Aortic smooth muscle cell (primary cell): ENCODE data around the gene NKX2-2.

DNA sequence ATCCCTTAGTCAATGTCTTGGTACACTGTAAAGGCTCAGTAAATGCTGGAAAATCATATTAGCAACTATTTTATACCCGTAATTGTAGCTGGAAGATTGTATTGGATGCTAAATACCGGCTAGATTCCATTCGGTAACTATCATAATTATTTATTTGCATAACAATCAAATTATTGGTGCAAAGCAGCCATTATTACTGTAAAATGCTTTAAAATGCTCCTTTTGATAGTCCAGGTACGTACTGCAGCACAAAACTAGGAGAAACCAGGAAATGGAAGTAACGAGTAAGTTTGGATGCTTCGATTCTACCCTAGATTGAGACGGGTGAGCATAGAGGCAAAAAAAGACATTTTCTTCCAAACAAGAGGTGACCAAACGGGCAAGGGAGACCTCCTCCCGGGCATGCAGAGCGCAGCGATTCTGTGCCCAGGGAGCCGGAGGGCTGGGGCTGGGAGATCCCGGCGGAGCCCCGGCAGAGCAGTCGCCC lies 486 bp upstream of the XRN2 start:
- RRBS, result 1% methylated on average over 4 of the region's 16 CpGs

GRCh38 chr20:21303925-21304179 lies 721 bp downstream of the XRN2 start:
- RRBS, result no CpG with 5 or more reads among the region's 7 CpGs

- RRBS, result no CpG with 5 or more reads among the region's 2 CpGs
Observed at GRCh38 chr20:21376444-21376931, 20.8 kb downstream of the NKX2-4 start.

GRCh38 chr20:21390923-21391874 lies 6.1 kb downstream of the NKX2-4 start:
- RRBS, result 35% methylated on average over 19 of the region's 65 CpGs

DNA sequence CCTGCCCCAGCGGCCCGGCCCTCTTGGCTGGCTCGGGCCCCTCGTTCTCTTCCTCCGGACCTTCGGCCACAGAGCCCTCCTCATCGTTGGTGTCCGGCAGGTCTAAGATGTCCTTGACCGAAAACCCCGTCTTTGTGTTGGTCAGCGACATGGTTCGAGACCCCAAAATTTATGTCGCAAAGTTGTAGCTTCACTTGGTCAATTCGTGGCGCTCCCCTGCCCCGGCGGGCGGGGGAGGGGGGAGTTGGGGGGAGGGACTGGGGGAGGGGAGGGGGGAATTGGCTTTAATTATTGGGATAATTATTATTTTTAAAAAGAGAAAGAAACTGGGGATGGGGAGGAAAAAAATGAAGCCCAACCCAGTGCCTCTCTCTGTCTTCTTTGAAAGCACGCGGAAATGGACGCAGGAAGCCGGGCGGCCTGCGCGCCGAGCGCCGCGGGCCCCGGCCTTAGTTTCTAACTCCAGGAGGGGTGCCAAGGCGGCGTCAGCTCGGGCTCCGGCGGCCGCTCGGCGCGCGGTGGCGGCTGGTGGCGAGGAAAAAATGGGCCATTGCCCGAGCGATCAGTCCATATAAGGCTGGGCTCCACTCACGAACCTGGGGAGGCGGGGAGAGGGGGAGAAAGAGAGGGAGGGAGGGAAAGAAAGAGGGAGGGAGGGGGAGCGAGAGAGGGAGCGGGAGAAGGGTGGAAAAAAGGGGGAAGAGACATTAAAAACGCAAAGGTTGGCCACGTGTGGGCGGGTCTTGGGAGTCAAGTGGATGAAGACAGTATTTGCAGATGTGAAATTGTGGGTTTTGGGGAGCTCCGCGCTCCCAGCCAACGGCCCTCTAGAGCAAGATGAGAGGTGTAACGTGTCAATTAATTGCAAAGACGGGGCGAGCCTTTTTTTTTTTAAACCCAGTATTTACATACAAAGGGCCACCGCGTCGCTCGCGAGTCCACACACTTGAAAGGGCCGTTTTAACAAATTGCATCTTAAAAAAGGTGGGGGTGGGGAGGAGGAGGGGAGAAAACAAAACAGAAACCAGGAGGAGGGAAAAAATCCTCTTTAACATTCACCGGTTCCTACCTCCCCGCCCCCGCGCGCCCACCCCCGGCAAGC lies at the start of gene NKX2-2:
TSS of gene NKX2-2 (minus strand) at position 546 of the 1,102 bp plus-strand sequence.
- RRBS, result 6% methylated on average over 8 of the region's 69 CpGs

DNA sequence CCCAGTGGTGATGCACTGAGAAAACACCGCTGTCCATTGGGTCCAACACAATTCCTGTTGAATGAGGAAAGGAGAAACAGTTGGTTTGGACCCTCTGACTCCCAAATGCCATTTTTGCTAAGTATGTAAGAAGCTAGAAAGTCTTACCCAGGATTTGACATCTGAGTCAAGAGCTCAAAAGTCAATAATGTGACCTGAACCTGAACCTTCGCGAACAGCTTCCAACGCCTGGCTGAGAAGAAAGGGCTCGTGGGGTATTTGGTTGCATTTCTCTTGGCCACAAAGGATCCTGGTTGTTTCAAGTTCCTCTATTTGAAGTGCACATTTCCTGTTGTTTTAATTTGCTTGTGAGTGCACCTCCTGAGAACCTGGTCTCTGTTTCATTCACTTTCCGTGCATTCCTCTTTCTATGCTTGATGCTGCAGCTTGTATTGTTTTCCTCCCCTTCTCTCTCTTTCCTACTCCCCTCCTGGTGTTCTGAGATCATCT lies 212.6 kb downstream of the FOXA2 start:
- RRBS, result no CpG with 5 or more reads among the region's 6 CpGs

GRCh38 chr20:22403754-22404639 lies 180.4 kb downstream of the FOXA2 start:
- RRBS, result no CpG with 5 or more reads among the region's 16 CpGs

- RRBS, result no CpG with 5 or more reads among the region's 11 CpGs
Observed at GRCh38 chr20:22471264-22471939, 113.0 kb downstream of the FOXA2 start.

DNA sequence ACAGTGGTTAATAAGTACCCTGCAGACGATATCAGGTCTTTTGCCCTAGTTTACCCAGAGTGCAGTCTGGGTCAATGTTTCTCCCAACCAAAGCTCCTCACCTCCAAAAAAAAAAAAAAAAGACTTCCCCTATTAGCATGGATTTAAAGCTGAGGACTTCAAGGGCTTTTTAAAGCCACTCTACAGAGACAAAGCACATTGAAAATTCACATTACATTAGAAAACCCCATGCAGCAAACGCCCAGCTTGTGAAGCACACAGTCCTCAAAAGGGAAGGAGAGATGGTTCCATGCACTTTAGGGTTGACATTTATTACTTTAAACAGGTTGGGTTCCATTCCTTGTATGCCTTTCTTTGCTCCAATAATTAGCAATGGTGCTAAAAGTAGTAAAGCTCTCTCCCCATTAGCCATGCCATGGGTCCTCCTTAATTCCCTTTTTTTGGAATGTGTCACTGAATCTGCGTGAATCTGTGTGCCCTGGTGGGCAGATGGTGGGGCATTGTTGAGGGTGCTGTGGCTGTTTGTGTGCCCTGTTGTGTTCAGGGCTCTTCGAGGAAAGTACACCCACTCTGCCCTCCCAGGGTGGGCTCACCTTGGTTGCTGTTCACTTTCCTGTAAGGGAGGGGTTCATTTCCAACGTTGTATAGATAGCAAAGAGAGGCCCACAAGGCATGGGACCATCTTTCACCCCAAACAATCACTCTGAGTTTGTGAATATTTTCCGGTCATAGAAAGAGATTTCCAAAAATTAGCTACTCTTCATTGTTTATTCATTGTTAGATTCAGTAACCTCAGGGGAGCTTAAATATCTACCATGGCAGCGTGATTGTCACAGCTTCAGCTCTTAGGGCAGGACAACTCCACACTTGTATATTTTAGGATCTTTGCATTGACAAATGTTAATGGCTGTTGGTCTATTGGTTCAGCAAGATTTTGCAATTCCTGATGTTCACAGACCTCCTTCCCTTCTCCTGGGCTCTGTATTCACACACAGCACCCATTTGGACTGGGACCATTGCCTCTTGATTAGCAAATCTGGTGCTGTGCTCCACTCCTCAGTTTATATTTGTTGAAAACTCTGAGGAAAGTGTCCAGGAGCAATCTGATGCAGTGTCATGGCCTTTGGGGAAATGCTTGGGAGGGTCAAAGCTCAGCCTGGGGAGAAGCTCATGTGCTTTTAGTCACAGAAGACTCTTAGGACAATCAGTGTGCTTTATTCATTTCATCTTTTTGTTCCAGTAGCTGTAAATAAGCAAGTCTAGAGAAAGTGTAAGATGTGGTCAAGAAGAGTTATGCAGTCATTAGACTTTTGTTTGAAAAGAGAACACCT lies 20.6 kb downstream of the FOXA2 start:
- RRBS, result no CpG with 5 or more reads among the region's 7 CpGs

- RRBS, result 3% methylated on average over 16 of the region's 45 CpGs
Observed at GRCh38 chr20:22568710-22569333, 15.6 kb downstream of the FOXA2 start.

GRCh38 chr20:22722659-22723208 lies 138.4 kb upstream of the FOXA2 start:
- RRBS, result no CpG with 5 or more reads among the region's 1 CpG

- RRBS, result no CpG with 5 or more reads among the region's 3 CpGs
Observed at GRCh38 chr20:22796143-22796391, 211.7 kb upstream of the FOXA2 start.

- RRBS, result no CpG with 5 or more reads among the region's 16 CpGs
Observed at GRCh38 chr20:23025390-23026015, 9.6 kb upstream of the SSTR4 start.

DNA sequence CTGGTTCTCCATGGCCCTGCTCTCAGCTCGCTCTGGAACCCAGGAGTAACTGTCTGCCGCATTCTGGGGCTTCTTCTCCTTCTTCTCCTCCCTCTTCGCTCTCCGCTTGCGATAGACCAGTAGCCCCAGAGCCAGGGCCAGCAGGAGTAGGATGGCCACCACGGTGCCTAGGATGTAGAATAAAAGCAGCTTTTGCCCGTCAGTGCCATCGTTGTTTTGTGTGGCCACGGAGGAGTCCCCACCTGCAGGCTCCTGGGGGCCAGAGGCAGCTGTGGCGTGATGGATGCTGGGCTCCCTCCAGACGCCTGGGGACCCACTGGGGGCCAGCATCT lies 1.9 kb downstream of the CD93 start:
- RRBS, result no CpG with 5 or more reads among the region's 11 CpGs

DNA sequence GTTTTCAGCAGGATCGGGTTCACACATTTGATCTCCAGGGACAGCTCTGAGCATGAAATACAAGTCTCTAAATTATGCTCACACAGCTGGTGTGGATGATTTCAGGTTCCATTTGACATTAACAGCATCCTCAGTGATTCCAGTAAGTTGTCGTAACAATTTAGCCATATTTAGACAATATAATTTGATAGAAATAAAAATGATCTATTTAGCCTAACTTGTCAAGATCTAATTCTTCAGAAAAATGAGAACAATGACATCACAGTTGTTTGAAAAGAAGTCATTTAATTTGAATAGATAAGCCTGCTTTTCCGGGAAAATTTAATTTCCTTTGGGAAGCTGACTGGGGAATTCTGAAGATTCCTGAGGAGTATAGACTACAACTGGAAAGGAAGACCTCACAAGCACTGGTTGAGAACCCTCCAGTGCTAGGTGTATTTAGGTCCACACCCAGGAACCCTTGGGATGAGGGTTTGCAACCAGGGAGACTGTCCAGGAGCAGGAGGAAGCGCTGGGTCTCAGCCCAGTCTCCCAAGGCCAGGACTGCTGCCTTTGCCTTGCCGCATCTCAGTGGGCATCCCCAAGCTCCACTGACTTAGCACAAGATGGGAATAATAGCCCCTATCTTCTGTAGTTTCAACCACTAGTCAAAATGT lies 6.7 kb upstream of the CD93 start:
- RRBS, result no CpG with 5 or more reads among the region's 5 CpGs

DNA sequence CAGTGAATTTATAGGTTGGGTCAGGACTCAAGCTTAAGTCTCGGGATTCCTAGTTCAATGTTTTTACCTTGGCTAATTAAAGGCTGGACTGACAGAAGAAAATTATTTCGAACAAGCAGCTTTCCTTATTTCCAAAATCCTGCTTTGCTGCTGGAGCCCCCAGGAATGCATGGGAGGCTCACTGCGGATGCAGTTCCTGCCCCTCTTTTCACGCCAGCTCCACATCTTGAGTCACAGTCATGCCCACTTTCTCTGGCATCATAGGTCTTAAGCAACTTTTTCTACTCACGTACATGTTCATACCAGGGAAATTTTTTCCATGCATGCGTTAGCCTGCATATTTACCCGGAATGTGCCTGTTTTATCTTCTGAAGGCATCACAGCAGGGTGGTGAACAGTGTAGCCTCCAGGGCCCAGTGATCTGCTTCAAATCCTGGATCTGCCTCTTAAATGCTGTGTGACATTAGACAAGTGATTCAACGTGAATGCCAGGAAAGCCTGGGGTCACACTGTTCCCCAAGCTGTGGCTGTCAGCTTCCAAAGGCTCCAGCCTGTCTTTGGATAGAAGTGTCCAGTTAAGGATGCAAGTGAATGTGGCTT lies 30.1 kb upstream of the CD93 start:
- RRBS, result no CpG with 5 or more reads among the region's 8 CpGs

GRCh38 chr20:23119543-23120168 lies 33.5 kb upstream of the CD93 start:
- RRBS, result no CpG with 5 or more reads among the region's 11 CpGs

GRCh38 chr20:23140866-23141459 lies 54.8 kb upstream of the CD93 start:
- RRBS, result no CpG with 5 or more reads among the region's 8 CpGs

DNA sequence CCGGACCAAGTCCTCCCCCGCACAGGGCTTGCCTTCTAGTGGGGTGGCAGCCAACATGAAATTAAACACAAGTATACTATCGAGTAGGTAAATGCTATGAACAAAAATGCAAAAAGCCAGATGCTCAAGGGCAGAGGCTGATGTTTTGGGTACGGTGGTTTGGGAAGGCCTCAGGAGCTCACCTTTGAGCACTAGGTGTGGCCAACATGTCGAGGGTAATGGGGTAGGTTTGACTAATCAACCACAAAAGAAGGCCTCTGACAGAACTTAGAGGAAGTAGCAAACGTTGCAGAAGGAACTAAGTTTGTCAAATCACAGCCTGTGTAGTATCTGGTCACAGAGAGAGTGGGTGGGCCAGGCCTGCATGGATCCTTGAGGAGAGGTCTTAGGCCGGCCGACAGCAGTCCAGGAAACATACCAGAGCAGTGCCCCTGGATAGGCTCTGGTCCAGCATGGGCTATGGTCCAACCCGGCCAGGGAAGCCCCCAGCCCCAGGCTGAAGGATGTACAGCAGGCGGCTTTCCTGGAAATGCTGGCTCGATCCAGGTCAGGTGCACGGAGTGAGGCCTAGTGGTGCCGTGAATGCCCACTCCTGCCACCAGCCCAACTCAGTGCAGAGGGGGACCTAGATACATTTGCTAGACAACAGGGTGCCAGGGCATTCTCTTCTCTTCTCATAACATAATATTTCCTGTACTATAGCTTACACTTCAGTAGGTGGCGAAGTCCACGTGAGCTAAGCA lies 56.2 kb upstream of the CD93 start:
- RRBS, result no CpG with 5 or more reads among the region's 15 CpGs